Mesangial cell (primary cell): ENCODE data around the genes SP2, HOXB8 and ATP5MC1.

DNA sequence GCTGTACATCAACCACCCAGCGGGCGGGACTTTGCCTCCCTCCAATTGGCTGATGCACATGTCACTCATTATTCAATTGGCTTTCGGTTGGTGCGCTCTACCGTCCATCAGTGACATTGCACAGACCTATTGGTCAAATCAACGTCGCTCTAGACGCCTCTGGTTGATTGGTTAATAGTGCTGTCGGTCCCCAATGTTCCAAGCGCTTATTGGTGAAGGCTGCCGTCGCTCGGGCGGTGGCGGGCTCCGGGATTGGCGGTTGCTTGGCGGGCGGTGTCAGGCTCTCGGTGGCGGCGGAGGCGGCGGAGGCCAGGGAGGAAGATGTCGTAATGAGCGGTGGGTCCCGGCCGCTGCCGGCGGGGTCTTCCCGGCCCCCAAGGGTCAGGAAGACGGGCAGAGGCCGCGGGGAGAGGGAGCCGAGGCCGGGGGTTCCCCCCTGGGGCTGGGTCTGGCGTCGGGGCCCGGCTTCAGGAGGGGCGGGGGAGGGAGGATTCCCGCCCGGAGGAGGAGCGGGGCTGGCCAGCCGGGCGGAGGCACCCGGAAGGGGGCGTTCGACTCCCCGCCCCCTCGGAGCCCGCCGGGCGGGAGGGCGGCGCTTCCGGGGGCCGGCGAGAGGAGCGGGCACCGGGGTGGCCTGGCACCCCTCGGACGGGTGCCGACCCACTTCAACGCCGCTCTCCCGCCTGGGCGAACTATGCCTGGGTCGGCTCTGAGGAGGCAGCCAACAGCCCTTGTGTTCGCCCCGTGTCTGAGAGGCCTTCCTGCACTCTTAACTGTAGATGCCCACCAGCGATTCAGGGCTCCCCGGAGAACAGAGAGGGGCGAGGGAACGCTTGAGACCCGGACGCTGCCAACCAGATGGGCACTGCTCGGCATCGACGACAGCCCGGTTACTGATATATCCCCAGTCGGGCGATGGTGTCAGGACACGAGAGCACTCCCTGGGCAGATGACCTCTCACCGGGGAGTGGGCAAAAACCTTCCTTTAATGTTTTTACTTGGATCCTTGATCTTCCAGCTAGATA, at the start of gene SP2:
Gene SP2 (plus strand): TSS at position 279 of the 1,025 bp plus-strand sequence.
- RAMPAGE, long total RNA = start-site peak on the plus strand centred at position 299 of the sequence, 27 bp wide, 144 reads

- RAMPAGE, long total RNA = no peak
Observed at GRCh38 chr17:47935864-47936356, 5.5 kb upstream of the PNPO start.

DNA sequence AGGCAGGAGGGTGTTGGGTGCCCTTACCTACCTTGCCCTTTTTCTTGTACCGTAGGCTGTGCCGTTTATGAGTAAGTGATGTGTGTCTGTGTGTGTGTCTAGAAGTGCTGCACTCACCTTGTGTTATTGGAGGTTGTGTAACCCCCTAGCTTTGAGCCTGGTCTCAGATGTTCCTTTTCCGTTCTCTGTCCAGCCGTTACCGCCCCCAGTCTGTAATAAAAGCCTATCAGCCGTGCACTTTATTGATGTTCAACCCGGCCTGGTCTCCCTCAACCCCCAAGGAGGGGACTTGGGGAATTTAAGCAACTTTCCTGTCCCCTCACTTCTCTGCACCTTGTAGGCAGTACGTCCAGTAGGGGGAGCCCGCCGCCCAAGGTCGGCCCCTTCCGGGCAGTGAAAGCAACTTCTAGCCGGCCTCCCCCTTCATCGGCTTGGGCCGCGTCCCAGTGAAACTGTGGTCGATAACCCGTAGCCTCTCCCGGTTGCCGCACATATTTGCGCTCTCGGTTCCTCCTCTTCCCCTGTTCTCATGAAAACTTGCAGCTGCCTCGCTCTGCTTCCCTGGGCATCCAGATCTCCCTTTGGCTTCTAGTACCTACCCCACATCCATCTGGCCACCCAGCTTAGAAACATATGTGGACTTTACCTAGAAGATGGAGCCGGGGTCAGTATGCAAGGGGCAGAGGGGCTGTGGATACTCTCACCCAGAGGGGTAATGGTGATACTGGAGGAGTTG, 7.9 kb downstream of the PNPO start:
- RAMPAGE, long total RNA = no peak

- RAMPAGE, long total RNA = no peak
Observed at GRCh38 chr17:47953725-47953973, 4.0 kb downstream of the PRR15L start.

- RAMPAGE, long total RNA = no peak
Observed at GRCh38 chr17:48122845-48123352, 15.3 kb downstream of the SNX11 start.

- RAMPAGE, long total RNA = no peak
Observed at GRCh38 chr17:48244005-48244932, 136.7 kb downstream of the SNX11 start.

GRCh38 chr17:48429065-48429546, 908 bp downstream of the SKAP1 start:
- RAMPAGE, long total RNA = no peak

GRCh38 chr17:48456502-48456986, 26.5 kb upstream of the SKAP1 start:
- RAMPAGE, long total RNA = no peak

DNA sequence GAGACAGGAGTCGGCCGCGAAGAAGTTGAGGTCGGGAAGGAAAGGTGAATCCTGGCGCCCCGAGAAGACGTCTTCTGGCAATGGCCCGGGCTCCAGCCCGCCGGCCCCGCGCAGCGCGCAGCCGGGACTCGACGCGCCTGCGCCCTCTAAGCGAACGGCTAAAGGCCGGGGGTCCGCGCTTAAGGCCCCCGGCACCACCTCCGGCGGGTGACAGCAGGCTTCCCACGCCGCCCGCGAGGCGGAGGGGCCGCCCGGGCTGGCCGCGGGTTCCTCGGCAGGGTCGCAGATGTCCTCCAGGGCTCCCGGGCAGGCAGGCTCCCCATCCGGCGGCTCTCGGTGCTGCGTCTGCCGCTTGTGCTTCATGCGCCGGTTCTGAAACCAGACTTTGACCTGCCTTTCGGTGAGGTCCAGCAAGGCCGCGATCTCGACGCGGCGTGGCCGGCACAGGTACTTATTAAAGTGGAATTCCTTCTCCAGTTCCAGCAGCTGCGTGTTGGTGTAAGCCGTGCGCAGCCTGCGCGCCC, 1.7 kb downstream of the HOXB2 start:
- RAMPAGE, long total RNA = no peak

DNA sequence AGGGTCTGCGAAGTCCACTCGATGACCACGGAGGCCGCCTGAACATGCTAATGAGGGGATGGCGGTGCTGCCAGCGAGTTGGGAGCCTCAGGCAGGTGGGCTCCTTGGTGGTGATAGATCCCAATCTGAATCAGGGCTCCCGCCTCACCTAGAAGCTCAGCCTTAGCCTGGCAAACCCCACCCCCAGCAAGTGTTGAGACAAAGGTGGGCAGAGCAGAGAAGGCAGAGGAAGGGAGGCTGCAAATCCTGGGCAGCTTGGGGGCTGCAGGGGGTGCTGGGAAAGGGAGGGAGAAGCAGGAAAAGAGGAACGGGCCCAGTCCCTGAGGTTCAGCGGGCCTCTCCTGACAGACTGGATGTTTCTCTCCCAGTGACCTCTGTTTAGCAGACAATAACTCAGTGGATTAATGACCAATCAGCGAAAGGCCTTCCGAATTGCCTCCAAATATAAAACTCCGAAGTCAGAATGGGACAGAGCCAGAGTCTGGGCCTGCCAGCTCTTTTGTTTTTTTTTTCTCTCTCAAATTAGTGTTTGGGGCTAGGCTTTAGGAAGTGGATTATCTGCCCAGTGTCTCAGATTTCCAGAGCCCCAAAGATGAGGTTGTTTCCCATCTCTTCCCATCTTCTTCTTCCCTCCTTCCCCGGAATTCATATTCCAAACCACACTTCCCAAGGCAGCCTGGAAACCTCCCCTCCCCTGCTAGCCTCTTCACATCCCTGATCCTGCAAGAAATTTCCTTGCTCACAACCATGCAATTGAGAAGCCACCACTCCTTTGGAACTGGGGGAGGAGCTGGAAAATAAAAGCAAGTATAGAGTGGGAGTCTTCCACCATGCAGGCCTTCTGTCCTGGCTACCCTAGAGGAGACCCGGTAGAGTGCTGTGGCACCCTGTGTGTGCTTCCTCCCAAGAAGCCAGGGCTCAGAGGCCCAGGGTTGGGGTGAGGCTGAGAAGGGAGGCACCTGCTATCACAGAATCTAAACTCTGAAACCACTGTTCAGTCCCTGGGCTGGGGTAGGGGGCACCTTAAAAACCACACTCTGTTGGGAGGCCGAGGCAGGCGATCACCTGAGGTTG, 15.3 kb upstream of the HOXB2 start:
- RAMPAGE, long total RNA = no peak

DNA sequence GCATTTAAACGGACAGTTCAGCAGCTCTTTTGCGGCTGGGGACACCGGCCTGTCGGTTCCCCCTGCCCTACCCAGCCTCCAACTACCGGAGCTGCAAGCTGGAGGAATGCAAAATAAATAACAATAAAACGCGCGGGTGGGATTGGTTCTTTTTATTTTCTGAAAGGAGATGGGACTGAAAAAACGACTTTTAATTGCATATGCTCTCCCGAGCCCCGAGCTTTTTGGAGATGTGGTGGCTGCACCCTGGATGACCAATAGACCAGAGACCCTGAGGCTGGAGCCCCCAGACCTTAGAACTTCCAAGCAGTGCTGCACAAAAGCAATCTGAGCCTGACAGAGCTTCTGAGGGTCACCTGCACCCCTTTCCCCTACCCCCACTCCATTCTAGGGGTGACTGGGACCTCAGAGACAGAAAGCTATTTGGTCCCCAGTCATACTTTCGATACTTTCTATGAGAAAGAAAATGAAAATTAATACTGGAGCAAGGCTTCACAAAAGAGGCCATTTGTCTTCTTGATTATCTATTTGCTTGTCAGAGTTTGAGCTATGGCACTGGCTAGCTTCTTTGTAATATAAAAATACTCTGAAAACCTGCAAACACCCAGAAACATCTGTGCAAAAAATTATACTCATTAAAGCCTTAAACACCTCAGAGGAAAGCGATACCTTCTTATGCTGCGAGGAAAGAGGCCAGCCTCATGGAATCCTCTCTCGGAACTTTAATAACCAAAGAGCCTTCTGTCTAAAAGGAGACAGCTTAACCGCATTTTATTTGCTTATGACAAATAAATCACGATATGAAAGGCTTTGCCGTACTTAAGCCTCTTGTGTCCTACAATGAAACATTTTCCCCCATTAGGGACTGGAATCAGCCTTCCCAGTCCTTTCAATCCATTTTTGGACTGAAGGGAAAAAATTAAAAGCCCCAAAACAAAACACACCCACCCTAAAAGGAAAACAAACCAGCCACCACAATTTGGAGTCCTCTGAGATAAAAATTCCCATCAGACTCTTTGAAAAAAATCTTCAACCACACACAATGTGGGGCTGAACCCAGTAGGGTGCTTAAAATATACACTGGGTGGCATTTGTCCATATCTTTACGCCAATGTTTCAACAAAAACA, 3.4 kb downstream of the HOXB4 start:
- RAMPAGE, long total RNA = no peak

DNA sequence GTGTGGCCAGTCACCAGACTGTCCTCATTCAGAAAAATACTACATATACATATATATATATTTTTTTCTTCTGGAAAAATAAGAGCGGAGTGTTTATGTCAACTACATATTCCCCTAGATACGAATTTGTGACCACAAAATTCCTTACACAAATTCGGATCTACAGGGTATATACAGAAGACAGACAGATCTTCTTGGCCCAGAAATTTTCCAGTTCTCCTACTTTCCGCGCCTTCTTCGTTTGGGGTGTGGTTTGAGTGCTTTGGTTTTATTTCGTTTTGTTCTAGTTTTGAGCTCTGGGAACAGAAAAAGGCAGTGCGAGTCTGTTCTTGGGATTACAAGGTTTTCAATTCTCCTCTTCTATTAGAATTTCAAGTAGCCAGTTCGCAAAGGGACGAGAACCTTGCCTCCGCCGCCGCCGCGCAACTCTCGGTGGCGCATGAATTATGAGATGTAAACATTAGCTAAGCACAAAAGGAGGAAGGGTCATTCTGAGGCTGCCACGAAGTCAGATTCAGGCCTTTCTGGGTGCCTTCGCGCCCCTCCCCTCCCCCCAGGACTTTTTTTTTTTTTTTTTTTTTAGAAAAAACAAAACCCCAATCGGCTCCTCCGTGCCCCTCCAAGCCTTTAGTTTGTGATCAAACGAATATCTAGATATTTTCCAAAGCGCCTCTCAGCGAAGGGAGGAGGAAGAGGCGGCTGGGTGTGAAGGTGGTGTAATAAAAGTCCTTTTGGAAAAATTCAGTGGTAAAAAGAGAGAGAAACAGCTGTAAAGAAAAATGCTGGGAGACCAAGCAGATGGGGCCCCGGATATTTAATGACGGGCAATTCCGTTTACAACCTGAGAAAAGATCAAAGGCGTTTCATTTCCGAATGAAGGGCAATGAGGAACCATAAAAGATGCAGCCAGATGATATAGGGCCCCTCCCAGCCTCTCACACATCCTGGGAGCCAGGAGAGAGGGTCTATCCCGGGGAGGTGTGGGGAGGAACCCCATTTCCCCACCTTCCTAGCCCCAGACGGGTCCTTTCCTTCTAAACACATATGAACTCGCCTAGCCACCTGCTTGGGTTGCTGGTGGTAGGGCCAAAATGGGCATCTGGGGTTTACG, 2.0 kb upstream of the HOXB4 start:
- RAMPAGE, long total RNA = no peak

- RAMPAGE, long total RNA = no peak
Observed at GRCh38 chr17:48587421-48588204, 2.4 kb downstream of the HOXB3 start.

GRCh38 chr17:48615014-48615369, at the start of gene HOXB8:
TSS of gene HOXB8 (minus strand) at chr17:48615292.
- RAMPAGE, long total RNA = no peak

GRCh38 chr17:48757241-48757748, 28.7 kb upstream of the HOXB13 start:
- RAMPAGE, long total RNA = no peak

- RAMPAGE, long total RNA = no peak
Observed at GRCh38 chr17:48795291-48796482, 21.3 kb downstream of the TTLL6 start.

DNA sequence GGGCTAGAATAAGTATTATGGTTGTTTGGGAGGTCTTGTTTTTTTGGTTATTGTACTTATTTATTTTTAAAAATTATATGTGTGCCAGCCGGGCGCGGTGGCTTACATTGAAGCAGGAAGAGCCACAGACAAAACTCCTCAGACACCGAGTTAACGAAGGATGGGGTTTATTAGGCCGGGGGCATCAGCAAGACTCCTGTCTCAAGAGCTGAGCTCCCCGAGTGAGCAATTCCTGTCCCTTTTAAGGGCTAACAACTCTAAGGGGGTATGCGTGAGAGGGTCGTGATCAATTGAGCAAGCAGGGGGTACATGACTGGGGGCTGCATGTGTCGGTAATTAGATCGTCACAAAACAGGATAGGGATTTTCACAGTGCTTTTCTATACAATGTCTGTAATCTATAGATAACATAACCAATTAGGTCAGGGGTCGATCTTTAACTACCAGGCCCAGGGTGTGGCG, 7.1 kb downstream of the CALCOCO2 start:
- RAMPAGE, long total RNA = no peak

GRCh38 chr17:48892688-48893370, at the start of gene ATP5MC1:
TSS of gene ATP5MC1 (plus strand) at chr17:48892787.
- RAMPAGE, long total RNA = start-site peak on the plus strand at chr17:48892786-48892819, 1,051 reads

GRCh38 chr17:48894390-48895236, 2.0 kb downstream of the ATP5MC1 start:
- RAMPAGE, long total RNA = no peak

DNA sequence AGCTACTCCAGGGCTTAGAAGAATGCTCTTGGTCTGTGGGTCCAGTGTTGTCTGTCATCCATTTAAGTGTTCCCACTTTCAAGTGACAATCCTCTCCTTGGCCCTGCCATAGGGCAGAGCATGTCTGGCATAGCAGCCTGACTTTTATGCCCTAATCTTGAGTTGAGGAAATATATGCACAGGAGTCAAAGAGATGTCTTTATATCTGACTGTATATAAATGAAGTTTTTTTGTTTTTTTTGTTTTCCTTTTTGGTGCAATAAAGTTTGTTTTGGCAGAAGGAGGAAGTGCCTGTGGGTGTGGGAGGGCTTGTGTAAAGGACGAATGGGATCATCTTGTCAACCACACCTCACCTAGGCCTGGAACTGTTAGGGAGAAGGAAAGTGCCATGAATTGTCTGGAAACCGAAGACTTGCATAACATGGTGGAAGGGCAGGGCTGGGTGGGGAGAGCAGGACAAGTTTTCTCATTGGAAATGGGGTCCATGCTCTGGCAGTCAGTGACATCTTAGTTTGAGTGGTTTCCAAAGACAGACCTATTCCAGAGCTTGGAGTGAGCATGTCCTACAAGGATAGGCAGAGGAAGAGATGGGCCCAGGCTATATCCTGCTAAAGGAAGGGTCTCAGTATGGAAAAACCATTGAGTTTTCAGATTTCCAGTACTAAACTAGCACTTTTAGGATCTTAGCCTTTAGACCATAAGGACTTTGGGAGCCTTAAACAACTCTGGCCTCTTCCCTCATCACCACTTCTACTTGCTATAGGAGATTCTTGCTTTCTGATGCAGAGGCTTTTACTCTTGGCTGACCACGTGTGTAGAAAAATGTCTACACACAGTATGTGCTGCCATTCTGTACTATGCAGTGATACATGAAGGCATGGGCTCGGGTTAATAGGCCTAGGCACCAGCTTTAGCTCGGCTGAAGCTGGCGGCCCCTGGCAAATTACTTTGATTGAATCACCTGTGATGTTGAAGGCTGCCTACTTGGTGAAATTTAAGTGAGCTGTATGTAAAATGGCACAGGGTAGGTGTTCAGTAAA, 15.5 kb downstream of the SNF8 start:
- RAMPAGE, long total RNA = no peak